Vein endothelial cell (primary cell): ENCODE measurements around the genes NEPRO and DRD3.

- CAGE, long polyA plus RNA = no peak
These were observed 11.1 kb upstream of the ABHD10 start for GRCh38 chr3:111967537-111968317.

DNA sequence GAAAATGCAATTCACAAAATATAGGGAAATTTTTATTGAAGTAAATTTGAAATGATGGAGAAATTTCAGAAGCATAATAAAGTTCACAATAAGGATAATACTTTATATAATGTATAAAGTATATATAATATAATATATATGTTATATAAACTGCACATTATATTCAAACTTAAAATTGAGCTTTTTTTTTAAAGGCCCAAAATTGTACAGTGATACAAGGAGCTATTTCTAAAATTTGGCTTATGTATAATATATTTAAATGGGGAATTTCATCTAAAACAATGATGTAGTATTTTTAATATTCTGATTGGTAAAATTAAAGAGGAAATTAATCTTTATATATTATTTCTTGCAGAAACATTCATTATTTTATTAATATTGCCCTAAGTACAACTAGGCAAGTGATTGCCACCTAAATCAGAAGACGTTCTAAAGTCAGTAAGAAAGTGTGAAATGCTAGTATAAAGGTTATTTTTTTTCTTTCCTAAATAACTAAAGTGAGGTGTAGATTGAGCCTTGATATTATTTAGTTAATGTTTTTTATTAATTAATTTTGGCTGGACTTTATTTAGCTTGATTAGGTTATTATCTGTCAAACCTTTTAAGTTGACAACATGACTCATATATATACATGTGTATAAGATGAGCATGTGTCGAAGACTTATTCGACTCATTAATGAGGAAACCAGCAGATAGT is 6.5 kb upstream of the TAGLN3 start:
- CAGE, long polyA plus RNA = no peak

GRCh38 chr3:112084693-112085816 is 1.1 kb upstream of the C3orf52 start:
- CAGE, long polyA plus RNA = no peak

DNA sequence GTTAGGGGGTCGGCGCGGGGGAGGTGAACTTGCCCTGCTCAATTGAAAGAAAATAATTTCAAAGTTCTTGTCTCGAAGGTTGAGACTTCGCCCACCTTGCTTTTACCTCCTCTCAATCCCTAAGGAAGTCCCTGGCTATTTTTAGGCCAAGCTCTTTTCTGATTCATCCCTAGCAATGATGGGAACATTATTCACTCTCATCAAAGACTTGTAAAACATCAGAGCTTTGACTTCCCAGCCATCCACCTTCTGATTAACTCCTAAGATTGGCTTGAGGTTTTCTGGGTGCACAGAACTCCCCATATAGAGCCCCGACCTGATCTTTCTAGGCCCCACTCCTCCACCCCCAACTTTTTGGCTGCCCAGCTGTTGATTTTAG is 971 bp downstream of the C3orf52 start:
- CAGE, long polyA plus RNA = no peak

GRCh38 chr3:112136688-112137446 is 3.8 kb upstream of the GCSAM start:
- CAGE, long polyA plus RNA = no peak

GRCh38 chr3:112332725-112332943 is 322 bp upstream of the CD200 start:
- CAGE, long polyA plus RNA = no peak

DNA sequence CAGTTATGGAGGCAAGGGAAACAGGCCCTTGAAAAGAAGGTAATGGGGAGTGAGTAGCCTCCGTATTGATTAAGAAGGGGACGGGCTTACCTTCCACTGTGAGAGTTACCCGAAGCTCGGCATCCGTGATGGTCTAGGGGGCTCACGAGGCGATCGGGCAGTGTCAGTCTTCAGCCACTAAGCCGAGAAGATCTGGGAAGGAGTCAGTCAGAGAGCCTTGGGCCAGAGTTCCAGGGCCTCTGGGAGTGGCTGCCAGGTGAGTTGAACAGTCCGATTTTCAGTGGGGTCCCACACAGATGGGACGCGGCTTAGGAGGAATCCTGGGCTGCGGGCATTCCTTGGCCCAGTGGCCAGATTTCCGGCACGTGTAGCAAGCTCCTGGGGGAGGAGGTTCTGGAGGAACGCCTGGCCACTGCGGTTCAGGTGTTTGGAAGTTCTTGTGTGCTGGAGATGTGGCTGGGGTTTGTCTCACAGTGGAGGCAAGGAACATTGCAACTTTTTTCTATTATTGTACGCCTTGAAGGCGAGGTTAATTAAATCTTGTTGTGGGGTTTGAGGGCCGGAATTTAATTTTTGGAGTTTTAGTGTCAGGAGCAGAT is 78.5 kb downstream of the BTLA start:
- CAGE, long polyA plus RNA = no peak

DNA sequence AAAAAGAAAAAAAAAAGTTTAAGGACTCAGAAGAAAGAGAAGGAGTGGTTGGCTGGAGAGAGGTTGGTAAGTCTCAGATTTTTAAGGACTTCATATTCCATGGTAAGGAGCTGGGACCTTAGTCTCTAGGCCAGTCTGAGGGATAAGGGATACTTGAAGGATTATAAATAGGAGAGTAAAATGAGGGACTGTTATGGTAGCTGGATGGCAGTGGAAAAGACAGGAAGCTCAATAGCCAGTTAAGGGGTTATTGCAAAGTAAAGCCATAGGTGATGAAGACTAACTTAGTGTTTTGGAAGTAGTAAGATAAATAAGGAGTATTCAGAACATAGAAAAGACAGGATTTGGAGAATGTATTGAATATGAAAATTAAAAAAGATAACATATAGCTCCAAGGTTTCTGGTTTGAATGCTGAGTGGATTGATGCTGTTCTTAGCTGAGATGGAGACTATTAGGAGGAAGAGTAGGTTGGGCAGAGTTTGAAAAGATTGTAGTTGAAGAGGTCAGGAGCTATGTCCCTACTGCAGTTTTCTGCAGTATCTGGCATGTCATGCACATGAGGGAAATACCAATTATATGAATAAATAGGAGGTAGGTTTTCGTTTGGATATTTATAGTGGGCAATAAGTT is 4.0 kb downstream of the SLC35A5 start:
- CAGE, long polyA plus RNA = no peak

DNA sequence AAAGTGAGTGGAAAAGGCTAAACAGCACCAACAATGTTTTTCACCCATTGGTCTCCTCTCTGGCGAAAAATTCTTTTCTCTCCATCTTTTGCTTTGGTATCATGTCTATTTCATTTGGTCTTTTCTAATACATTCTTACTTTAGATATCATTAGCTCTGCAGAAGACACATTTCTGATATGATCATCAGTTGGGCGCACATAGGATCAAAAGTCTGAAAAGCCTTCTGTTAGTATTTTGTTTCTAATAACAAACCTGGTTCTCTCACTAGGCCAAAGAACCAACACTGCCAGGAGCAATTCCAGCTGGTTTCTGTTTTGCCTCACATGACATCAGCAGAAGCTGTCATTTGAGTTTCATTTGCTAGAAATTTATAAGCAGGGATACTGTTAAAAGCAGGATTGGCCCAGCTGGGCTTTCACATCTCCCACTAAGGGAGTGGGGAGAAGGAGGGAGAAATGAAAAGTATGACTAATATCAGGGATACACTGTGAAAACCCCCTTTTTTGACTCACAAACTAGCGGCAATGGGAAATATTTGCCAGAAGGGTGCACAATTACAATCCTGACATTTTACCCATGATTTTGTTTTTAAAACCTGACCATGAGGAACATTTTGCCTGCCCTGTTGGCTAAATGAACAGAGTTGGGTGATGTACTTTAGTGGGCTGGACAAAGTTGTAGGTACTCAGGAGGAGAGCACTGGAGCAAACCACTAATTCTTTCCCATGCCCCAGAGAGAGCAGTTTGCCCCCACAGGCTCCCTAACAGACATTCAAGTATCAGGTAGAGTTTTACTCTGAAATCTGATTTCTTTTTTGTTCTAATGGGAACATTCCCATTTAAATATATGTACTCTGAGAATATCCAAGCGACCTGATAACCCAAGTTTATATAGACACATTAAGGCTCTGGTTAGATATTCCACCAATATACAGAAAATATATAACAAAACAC is 5.2 kb downstream of the CCDC80 start:
- CAGE, long polyA plus RNA = no peak

DNA sequence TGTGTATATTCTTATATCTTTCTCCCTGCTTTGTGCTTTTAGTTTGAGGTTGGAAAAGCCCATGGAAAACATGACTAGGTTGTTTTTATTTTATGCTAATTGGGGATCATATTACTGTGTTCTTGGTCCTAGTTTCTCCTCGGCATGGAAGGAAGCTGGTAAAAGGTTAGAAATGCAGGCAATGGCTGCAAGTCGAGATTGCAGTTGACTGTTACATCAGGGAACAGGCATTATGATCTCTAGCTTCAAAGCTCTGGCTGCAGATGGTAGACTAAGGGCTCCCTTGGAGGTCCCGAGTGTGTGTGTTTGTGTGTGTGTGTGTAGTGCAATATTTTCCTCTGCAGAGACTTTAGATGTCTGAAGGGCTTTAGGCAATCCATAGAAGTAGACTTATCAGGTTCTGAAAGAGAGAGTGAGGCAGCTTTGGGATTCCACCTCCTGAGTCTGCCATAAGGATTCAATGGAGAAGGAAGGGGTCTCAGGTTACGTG is 508 bp upstream of the CCDC80 start:
- CAGE, long polyA plus RNA = no peak

- CAGE, long polyA plus RNA = no peak
These were observed at the start of gene NEPRO for GRCh38 chr3:113018853-113020040. Gene NEPRO, minus strand, starts transcription at chr3:113019671.

GRCh38 chr3:113213287-113213720 is 1.9 kb downstream of the BOC start:
- CAGE, long polyA plus RNA = no peak

DNA sequence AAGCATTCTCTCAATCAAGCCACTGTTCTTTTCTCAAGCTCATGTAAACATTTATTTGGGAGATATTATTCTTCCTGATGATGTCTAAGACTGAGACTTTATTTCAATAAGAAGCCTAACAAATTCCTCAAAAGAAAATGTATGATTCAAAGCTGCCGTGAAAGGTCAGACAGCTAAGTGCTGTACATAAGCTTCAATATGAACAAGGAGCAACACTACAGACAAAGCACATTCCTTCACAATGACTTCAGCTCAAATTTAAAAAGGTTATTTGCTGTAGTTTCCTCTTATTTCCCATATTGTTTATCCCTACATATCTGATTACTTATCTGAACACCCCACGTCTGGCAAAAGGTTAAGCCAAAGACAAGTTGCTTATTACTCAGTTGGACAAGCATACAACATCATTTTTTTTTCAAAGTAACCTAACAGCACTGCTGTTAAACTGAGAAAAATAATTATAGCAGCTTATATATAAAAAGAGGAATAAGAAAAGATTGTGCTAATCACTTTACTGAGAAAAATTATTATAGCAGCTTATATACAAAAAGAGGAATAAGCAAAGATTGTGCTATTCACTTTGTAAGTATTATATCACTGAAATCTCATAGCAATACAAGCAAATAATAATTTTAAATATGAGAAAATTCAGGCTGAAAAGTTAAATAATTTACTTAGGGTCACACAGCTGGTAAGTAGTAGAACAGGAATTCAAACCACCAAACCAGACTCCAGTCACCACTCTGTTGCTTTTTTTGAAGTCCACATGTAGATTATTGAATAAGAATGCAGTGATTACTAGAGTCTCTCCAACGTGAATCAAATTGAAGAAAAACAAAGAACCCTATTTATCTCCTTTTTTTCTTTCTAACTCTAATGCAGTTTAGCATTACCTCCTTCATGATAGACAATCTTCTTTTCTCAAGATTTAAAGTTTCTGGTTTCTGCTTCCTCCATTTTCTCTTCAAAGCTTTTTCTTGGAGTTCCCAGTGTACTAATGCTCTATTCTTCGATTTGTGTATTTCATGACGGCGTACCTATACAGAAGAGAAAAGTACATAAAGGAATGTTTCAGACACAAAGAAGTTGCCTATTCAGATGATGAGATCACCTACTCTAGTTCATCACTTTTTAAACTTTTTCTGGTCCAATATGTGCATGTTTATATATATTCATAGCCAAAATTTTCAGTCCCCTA is 16.0 kb downstream of the SPICE1 start:
- CAGE, long polyA plus RNA = no peak

DNA sequence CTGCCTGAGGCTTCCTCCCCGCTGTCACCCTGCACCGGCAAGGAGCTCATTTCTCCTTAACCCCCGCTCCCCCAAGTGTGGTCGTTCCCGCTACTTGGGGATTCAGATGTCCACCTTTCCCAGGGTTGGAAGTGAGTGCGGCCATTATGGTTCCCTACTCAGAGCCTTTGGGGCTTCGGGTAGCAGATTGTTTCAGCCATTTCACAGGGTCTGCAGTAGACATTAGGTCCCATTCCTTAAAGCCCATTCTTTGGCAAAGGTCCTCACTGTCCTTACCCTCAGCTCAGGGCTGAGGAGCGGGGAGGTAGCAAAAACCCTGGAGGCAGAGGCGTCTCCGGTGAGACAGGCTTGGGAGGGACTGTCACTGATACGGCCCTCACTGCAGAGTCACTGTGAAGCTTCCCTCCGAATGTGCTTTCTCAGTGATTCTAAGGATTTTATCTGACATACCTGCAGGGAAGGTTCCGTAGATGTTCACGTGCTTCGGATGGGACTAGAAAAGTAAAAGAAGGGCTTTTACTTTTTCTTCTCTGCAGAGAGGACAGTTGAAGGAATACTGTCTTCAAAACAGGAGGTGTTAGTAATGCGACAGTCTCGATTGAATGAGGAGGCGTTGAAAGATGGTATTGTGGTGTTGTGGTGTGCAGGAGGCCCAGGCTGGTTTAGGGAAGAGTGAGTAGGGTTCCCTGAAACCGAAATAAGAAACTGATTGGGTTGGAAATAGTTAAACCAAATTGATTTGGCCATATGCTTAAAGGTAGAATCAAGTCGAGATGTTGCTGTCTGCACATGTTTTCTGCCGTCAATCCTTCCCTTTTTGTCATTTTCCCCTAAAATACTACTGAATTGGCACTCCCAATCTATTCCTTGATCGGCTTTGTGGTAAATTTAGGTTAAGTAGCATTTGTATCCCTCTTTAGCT is 634 bp downstream of the ATP6V1A start:
- CAGE, long polyA plus RNA = no peak

- CAGE, long polyA plus RNA = no peak
These were observed 3.4 kb downstream of the QTRT2 start for GRCh38 chr3:114059914-114060385.

DNA sequence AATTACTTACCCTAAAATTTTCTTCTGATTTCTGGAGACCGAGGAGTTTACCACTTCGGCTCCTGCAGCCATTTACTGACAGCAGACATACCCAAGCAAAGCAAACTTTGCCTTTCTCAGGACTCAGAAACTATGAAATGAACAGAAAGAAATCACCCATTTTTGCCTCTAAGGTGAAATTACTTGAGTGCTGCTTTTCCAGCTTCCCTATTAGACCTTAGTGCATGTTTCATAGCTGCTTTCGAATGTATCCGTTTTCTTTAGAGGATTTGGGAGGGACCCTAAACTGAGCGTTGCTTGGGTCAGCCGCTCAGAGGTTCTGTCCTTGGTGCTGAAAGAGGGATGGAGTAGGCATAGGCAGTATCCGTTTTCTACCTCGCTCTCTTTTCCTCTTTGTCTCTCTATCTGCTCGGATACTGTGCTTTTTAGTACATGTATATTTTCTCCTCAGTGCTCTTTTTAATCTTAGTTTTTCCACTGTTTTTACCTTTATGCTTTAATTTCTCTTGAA is at the start of gene DRD3:
Gene DRD3, minus strand, starts transcription at position 406 of the 511 bp plus-strand sequence.
- CAGE, long polyA plus RNA = no peak

- CAGE, long polyA plus RNA = no peak
These were observed 22.5 kb downstream of the ZNF80 start for GRCh38 chr3:114214619-114215624.

DNA sequence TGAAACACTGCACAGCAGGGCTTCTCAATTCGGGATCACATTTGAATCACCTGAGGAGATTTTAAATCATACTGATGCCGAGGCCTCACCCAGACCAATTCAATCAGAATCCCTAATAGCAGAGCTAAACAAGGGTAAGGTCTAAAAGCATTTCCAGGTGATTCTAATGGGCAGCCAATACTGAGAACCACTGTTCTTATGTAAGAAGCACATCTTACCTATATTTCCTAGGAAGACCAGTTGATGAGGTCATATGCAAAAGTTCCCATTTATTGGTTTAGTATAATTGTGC is 2.1 kb downstream of the TIGIT start:
- CAGE, long polyA plus RNA = no peak

DNA sequence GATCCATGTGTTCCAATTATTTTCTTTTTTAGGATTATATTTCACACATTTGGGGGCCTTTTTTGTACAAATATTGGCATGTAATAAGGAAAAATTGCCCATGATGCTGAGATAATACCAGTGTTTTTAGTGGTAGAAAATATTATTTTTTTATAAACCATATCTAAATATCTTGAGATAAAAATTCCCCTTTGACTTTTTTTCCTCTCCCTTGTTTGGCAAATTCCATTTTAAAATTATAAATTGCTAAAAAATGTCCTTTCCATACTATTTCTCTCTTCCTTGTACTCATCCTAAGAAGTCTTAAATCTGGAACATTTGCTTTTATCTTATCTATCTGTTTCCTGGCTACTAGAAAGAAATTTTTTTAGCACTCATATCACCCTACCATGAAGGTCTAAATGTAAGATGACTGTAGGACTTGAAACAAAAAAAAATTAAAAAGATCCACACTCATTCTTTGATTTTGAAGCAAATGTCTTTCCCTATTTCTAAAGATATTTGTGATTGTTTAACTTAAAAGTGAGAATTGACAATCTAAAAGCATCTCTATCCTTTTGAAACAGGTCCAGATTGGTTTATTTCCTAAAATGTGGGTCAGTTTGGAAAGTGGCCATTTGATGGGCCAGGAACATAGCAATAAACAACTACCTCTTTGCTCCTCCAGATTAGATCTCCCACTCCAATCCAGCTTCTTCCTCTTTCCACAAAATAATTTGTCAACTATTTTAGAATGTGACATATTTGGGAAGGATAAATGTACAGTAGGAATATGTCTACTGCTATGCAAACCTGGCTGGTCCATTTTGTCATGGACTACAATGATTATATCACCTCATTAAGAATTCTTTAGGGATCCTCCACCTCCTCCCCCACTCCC is 41.3 kb downstream of the TIGIT start:
- CAGE, long polyA plus RNA = no peak

GRCh38 chr3:114351384-114352072 is 57.7 kb downstream of the TIGIT start:
- CAGE, long polyA plus RNA = no peak